Right ventricle myocardium (tissue), 1 donor: ENCODE measurements around the genes OR8G1, OR8B8, OR8B12 and PANX3.

- PRO-cap, 2 experiments = no peak in any of the 2 experiments
These were observed 220 bp upstream of the OR8G1 start for GRCh38 chr11:124240772-124240978.

DNA sequence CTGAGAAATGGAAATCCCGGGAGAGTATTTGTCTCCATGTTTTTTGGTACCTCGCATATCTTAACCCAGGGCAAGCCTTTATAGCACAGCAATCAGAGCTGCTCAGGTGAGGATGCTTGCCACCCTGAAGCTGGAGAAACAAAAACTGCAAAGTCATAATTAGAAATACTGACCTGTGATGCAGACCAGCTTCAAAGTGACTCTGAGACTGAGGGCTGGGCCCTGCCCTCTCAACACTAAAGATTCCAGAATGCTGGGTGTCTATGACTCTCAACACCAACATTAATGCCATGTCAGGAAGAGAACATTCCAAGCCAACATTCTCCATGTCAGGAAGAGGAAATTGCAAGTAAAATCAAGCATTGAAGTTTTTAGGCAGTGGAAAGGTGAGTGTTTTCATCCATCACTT is at the start of gene OR8G1:
TSS of gene OR8G1 (plus strand) at position 117 of the 409 bp plus-strand sequence.
- PRO-cap, 2 experiments = no peak in any of the 2 experiments

DNA sequence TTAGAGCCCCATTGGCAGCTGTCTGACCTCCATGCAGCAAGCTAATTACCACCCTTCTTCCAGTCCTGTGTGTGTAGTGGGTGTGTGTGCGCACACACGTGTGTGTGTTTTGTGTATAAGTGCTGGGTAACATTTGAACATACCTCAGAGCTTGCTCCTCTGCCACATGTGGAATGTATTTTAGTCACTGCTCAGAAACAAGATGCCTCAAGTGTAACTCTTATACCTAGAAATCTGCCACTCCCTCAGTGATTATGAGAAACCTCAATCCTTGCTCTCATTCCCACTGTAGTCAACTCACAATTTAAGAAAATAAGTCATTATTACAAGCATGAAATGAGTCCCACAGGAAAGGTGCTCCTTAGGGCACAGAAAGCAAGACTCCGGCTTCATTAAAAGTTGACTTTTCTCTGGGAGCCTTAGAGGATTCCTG is at the start of gene OR8B8:
TSS of gene OR8B8 (minus strand) at position 264 of the 433 bp plus-strand sequence.
- PRO-cap, 2 experiments = no peak in any of the 2 experiments

- PRO-cap, 2 experiments = no peak in any of the 2 experiments
These were observed at the start of gene OR8B12 for GRCh38 chr11:124543488-124543823. OR8B12 (minus strand) TSS chr11:124543654.

GRCh38 chr11:124611267-124611589 is at the start of gene PANX3:
PANX3 (plus strand) TSS chr11:124611428.
- PRO-cap, 2 experiments = no peak in any of the 2 experiments

DNA sequence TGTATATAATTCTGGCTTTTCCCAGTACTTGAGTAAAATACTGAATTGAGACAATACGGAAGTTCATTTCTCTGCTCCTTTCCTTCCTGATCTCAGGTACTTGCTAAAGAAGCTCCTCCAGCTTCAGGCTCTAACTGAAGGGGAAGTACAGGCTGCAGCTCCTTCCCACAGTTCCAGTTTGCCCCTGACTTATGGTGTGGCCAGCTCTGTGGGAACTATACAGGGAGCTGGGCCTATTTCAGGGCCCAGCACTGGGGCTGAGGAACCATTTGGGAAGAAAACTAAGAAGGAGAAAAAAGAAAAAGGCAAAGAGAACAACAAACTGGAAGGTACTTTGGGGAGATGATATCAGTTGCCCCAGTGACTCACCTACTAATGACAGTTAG is 2.9 kb downstream of the TBRG1 start:
- PRO-cap, 2 experiments = no peak in any of the 2 experiments

DNA sequence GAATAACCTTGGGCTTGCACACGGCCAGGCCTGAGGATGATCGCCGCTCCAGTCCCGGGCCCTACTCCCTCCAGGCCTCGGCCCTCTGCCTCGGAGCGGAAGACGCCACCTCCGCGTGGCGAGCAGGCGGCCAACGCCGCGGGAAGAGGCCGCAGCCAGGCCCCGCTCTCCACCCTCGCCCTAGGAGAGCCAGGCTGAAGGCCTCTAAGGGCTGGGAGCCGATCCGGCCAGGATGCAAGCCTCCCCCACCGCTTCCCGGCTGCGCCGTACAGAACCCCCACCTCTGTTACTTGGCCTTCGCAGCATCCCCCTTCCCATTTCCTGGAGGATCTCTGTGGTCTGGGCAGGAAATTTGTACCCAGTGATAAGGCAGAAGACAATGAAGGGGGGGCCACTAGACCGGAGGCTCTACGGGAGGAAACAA is 2.6 kb downstream of the ESAM start:
- PRO-cap, 2 experiments = peak in 1 of 2 experiments; most common minus-strand start position 182 of the sequence (in 1)

GRCh38 chr11:124762713-124763612 is 873 bp upstream of the ESAM start:
- PRO-cap, 2 experiments = peak in 2 of 2 experiments; most common plus-strand start chr11:124762869 (in 1); most common minus-strand start chr11:124762783 (in 2)

DNA sequence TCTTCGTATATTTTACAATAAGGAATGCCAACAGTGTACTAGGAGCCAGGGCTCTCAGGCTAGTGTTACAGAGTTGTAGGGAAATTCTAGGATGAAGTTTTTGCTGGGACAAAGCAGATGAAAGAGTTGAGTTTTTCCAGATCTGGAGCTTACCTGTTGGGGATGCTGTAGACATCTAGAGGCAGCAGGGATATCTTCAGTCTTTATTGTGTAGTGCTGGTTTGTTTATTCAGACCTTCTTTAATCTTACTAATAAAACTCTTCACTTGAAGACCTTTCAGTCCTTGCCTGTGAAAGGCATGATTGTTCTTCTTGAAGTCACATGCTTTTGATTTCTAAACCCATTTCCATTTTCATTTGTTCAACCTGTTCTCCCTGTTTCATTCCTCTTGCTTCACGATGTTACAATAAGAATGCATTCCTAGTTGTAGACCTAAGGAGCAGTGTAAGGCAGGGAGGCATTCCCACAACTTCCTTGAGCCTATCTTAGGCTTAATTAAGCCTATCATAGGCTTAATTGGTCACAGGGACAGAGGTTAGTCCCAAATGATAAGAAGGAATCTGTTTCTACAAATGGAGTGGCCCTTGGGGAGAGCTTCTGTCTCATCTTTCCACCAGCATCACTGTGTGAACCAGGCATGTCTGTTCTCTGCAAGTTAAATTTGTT is 7.8 kb upstream of the SLC37A2 start:
- PRO-cap, 2 experiments = no peak in any of the 2 experiments

GRCh38 chr11:125082859-125083576 is 19.9 kb downstream of the SLC37A2 start:
- PRO-cap, 2 experiments = no peak in any of the 2 experiments

- PRO-cap, 2 experiments = peak in 2 of 2 experiments; most common minus-strand start chr11:125167410 (in 2)
These were observed 2.9 kb downstream of the PKNOX2 start for GRCh38 chr11:125167141-125168131.

GRCh38 chr11:125457691-125458401 is 38.2 kb downstream of the FEZ1 start:
- PRO-cap, 2 experiments = no peak in any of the 2 experiments

- PRO-cap, 2 experiments = no peak in any of the 2 experiments
These were observed 3.8 kb upstream of the ACRV1 start for GRCh38 chr11:125684304-125684908.

GRCh38 chr11:125952612-125953557 is 7.0 kb downstream of the VSIG10L2 start:
- PRO-cap, 2 experiments = no peak in any of the 2 experiments

- PRO-cap, 2 experiments = no peak in any of the 2 experiments
These were observed 11.4 kb downstream of the VSIG10L2 start for GRCh38 chr11:125957127-125957762.

GRCh38 chr11:126111501-126112316 is 49.0 kb upstream of the CDON start:
- PRO-cap, 2 experiments = no peak in any of the 2 experiments

DNA sequence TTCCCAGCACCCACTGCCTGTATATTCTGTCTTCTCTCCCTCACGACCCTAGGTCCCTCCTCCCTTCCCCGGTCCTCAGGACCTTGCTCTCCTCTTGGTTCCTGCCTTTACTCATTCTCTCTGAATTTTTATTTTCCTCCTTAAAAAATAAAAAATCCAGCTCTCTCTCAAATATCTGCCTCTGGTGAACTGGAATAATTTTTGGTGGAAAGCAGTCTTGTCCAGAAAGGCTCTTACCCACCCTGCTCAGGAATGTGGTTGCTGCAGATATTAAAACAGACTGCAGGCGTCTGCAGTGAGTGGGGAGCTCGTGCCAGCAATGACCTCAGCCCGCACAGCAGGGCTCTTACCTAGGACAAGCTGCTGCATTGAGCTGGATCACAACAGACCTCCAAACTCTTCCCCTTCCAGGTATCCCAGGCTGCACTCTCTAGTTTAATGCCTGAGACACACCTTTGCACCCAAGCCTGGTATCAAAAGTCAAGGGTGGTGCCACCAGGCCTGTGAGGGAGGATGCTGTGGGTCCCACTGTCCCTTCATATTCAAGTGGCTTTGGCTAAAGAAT is 69.6 kb upstream of the CDON start:
- PRO-cap, 2 experiments = no peak in any of the 2 experiments

- PRO-cap, 2 experiments = no peak in any of the 2 experiments
These were observed 71.4 kb downstream of the RPUSD4 start for GRCh38 chr11:126139954-126140636.

GRCh38 chr11:126153981-126154424 is 57.4 kb downstream of the RPUSD4 start:
- PRO-cap, 2 experiments = no peak in any of the 2 experiments

DNA sequence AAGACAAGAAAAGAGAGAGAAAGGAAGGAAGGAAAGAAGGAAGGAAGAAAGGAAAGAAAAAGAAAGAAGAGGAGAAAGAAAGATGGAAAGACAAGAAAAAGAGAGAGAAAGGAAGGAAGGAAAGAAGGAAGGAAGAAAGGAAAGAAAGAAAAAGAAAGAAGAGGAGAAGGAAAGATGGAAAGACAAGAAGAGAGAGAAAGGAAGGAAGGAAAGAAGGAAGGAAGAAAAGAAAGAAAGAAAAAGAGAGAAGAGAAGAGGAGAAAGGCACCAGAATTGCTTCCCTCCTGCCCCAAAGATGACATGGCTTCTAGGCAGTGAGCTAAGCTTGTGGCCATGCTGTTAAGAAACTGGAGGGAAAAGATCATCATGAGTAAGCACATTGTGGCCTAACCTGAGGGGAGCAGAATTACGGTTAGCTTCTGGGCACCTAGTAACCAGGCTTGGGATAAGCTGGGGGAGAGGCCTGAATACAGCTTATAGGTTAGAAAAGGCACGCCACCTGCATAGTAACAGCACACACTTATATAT is 2.3 kb upstream of the ST3GAL4 start:
- PRO-cap, 2 experiments = no peak in any of the 2 experiments